GM19240 (cell line): ENCODE measurements around a stretch of chr5.

DNA sequence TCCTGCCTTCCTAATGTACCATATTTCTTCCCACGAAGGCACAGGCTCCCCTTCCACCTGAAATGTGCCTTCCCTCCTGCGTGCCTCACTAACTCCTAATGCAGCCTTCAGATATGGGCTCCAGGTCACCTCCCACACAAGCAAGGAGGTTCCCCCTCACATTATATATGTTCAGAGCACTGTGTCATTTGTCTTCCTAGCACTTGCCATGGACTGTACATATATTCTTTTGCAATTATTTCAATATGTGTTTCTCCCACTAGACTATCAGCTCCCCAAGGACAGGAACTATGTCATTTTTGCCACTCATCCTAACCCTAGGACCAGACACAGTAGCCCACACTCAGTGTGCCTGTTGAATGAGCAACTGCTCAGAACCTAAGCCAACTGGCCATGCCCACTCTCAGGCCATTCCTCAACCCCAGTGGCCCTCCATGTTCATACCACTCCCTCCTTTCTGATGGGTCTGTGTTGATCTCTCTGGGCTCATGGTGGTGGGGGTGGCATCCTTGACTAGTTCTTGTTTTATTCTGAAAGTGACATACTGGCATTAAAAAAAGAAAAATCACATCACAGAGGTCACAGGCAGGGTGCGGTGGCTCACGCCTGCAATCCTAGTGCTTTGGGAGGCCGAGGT, 41.3 kb downstream of the NIPAL4 start:
- RRBS: no CpG with 5 or more reads among the region's 5 CpGs

- RRBS: no CpG with 5 or more reads among the region's 9 CpGs
These were observed 31.0 kb downstream of the ADAM19 start for GRCh38 chr5:157544468-157545085.

GRCh38 chr5:157561810-157562662, 13.5 kb downstream of the ADAM19 start:
- RRBS: no CpG with 5 or more reads among the region's 17 CpGs

GRCh38 chr5:157787403-157788030, 44.0 kb downstream of the LSM11 start:
- RRBS: no CpG with 5 or more reads among the region's 6 CpGs

GRCh38 chr5:157912599-157913416, 53.9 kb upstream of the CLINT1 start:
- RRBS: no CpG with 5 or more reads among the region's 10 CpGs

GRCh38 chr5:158175252-158175965, 316.5 kb upstream of the CLINT1 start:
- RRBS: no CpG with 5 or more reads among the region's 5 CpGs

- RRBS: no CpG with 5 or more reads among the region's 3 CpGs
These were observed 531.6 kb upstream of the CLINT1 start for GRCh38 chr5:158390502-158390921.

GRCh38 chr5:158727721-158728588, 371.8 kb downstream of the EBF1 start:
- RRBS: no CpG with 5 or more reads among the region's 13 CpGs

DNA sequence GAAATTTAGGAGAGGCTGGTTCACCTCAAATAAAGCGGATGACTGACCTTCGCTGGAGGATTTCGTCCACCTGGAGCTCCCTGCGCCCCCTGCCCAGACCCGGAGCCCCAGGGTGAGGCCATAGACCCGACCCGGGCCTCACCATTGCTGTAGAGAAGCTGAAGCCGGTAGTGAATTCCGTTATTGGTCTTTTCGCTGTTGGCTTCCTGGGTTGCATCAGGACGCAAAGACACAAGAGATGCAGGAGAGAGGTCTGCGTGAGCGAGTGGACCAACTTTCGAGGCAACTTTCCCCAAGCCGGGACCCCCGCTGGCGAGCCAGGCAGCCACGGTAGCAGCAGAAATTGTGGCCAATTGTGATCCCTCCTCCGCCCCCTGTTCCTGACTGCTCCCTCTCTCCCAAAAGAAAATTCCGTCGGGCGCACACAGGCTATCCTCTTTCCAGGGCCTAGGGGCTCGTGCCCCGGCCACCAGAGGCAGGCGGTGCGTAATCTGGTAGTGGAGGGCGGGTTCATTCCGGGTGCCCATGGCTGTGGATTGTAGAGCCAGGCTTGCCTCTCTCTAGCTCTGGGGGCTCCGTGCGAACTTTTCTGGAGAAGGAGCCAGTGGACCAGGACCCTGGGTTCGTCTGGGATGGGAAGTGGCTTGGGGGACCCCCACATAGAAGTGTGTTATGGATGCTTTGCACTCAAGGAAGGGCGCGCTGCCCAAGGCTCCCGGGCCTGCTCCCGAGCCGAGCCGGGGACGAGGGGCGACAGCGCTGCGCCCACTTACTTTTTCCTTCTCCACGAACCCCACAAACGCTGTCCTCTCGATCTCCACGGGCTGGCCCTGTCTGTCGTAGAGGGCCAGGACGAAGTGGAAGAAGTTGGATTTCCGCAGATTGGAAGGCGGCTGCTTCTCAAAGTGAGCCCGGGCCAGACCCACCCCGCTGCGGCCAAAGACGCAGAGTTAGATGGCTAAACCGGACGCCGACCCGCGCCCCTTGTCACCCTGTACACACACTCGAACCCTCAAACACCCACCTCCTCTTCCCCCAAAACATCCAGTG, 3.2 kb downstream of the EBF1 start:
- RRBS: 61% methylated on average over 10 of the region's 59 CpGs

DNA sequence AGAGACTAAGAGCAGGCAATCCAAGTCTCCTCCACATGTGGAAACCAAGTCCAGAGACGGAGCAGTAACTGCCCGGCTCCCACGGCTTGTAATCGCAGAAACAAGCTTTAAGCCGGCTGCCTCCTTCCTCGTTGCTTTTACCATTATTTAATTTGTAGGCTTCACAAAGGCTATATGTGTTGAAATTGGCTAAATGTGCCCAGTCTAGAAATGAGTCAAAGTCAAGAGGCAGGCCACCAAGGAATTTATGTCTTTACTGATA, 33.3 kb upstream of the EBF1 start:
- RRBS: 77% methylated on average over 3 of the region's 6 CpGs

- RRBS: no CpG with 5 or more reads among the region's 2 CpGs
These were observed 30.3 kb downstream of the RNF145 start for GRCh38 chr5:159178922-159179678.

- RRBS: no CpG with 5 or more reads among the region's 4 CpGs
These were observed 24.4 kb downstream of the RNF145 start for GRCh38 chr5:159184803-159185508.

- RRBS: no CpG with 5 or more reads among the region's 11 CpGs
These were observed 656 bp upstream of the UBLCP1 start for GRCh38 chr5:159262427-159262841.

GRCh38 chr5:159337438-159337908, 7.2 kb upstream of the IL12B start:
- RRBS: no CpG with 5 or more reads among the region's 1 CpG

DNA sequence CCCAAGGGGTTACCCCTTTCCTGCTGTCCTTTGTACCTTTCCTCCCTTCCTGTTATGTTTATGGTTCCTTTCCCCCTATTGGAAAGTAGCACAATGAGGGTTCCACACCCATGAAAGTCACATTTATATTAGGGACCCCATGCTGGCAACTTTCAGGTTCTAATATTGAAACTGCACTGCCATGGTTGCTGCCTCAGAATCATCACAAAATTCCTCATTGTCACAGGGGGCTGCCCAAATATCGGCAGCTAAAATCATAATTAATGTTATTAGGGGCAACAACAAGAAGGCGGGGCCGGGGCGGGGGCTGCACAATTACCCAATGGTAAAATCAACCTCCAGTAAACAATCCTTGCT, 123.6 kb upstream of the ADRA1B start:
- RRBS: no CpG with 5 or more reads among the region's 4 CpGs

GRCh38 chr5:159917994-159918554, 1.8 kb downstream of the ADRA1B start:
- RRBS: no CpG with 5 or more reads among the region's 12 CpGs

- RRBS: no CpG with 5 or more reads among the region's 11 CpGs
These were observed 54.1 kb downstream of the PWWP2A start for GRCh38 chr5:160064919-160065827.

GRCh38 chr5:160165076-160166177, 46.2 kb upstream of the PWWP2A start:
- RRBS: no CpG with 5 or more reads among the region's 15 CpGs

- RRBS: no CpG with 5 or more reads among the region's 8 CpGs
These were observed 973 bp downstream of the CCNJL start for GRCh38 chr5:160311429-160311752.

DNA sequence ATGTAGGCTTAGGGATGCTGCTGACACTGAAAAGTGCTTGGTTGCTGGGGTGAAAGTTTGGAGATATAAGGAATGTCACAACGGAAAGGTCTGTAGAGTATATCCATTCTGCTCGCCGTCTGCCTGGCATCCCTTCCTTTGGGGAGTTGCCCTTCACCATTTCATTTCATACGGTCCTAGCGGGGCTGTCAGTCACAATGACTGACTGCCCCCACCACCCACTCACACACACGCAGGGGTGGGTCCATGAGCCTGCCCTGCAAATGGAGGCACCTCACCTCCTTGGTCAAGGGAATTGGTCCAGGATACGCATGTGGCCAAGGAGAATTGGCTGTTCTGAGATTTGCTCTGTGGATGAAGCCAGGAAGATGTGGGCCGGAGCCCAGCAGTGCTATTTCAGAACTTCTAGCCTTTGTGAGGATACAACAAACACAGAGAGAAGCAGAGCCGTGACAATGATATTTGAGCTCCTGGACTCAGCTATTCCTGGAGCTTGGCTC, 17.1 kb downstream of the C1QTNF2 start:
- RRBS: no CpG with 5 or more reads among the region's 9 CpGs